Ishikawa (cell line): ENCODE measurements around a stretch of chr14.

GRCh38 chr14:21240899-21241428 is 28.3 kb downstream of the HNRNPC start:
- RRBS = no CpG with 5 or more reads among the region's 9 CpGs

DNA sequence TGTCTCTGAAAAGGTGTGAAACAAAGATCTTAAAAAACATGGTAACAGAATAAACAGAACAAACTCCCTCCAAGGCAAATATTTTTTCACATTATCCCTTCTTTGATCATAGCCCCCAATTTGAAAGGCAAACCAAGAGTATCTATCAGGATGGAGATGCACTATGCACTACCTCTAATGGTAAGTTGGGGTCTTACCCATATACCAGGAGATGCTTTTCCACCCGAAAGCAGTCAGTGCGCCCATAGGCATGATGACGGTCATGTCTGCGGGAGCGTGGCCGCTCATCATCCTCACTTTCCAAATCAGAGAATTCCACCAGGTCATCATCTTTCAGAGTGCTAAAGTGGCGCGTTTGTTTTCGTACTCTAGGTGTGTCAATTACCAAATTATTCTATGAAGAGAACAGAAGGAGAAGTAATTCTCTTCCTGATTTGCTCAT is 16.9 kb upstream of the SUPT16H start:
- RRBS = no CpG with 5 or more reads among the region's 9 CpGs

DNA sequence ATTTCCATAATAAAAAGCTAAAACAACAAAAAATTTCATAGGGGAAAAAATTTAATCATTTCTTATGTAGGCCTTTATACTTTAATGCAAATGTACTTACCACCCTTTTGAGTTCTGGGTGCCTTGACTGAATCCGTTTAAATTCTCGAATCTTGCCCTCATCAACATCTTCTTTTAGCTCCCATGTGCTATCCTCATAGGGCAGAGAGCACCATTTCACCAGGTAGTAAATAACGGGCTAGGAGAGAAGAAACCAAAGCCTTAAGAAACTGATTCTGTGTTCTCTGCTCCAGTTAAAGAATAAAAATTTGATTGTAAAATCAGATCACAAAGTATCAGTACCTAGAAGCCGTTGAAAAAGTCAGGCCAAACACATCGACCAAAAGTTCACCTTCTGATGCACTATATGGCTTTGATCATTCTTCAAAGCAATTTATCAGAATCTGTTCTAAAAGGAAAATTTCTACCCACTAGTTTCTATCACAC is 26.0 kb upstream of the SUPT16H start:
- RRBS = no CpG with 5 or more reads among the region's 5 CpGs

DNA sequence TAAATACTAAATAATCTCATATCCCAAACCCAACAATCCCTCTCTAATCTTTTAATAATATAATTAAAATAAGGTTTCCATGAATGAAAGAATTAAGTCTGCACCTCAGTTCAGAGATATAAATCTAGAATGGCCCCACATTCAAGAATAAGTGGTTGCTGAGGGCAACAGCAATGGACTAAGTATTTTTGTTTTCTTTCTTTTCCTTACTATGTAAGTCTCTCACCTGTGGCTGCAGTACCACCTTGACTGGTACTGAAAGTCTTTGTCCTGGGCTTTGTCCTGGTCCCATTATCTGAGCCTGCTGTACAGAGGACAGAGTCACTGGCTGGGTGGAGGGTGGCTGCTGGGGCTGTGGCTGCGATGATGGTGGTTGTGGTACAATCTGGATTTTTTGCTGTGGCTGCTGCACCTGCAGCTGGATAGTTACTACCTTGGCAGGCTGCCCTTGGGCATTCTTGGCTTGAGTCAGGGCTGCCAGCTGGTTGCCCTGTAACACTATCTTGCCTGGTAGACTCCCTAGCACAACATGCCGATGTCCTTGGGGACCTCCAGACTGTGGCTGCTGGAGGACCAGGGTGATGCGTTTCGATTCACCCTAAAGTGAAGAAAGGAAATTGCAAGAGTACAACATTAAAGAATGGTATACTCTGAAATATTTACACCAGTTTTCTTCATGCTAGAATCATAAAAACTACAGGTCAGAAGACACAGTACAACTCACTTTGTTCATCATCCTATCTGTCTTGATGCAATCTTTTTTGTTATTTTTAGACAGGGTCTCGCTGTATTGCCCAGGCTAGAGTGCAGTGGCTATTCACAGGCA is 27.0 kb downstream of the CHD8 start:
- RRBS = no CpG with 5 or more reads among the region's 5 CpGs

DNA sequence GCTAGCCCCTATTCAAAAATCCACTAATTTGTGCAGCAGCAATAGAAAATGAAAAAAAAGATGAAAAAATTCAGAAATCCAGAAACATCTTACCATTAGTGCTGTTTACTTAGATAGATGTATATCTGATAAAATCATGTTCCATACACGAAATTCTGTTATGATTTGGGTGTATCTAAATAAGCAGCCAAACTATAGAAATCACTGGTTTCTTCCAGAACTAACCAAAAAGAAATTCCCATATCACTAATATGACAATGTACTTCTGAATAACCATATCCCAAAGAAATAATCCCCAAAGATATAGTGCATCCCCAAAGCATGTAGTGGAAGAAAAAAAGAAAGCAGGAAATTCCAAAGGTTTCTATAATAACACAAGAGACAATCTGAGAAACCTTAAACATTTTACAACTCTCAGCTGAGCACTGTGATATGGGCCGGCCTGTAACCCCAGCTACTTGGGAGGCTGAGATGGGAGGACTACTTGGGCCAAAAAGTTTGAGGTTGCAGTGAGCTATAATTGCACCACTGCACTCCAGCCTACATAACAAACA is 5.8 kb downstream of the CHD8 start:
- RRBS = no CpG with 5 or more reads among the region's 2 CpGs

DNA sequence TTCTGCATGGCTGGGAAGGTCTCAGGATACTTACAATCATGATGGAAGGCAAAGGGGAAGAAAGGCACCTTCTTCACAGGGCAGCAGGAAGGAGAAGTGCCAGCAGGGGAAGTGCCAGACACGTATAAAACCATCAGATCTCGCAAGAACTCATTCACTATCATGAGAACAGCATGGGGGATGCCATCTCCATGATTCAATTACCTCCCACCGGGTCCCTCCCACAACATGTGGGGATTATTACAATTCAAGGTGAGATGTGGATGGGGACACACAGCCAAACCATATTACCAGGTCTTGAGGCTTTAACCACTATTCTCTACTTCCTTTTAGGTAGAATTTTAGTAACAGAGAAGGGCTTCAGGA is 40.7 kb upstream of the OR4E1 start:
- RRBS = no CpG with 5 or more reads among the region's 3 CpGs

- RRBS = no CpG with 5 or more reads among the region's 2 CpGs
Measured at GRCh38 chr14:21738528-21738967, 64.9 kb upstream of the OR4E1 start.

- RRBS = no CpG with 5 or more reads among the region's 2 CpGs
Measured at GRCh38 chr14:21868627-21869026, 195.0 kb upstream of the OR4E1 start.

DNA sequence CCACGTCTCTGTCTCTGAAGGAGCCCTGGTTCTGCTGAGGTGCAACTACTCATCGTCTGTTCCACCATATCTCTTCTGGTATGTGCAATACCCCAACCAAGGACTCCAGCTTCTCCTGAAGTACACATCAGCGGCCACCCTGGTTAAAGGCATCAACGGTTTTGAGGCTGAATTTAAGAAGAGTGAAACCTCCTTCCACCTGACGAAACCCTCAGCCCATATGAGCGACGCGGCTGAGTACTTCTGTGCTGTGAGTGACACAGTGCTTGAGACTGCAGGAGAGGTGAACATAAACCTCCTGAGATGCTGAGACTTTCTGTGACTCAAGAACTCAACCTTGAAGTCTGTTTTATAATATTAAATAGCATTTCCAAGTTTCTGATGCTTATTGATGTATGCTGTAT is 221.2 kb upstream of the OR4E1 start:
- RRBS = no CpG with 5 or more reads among the region's 8 CpGs

DNA sequence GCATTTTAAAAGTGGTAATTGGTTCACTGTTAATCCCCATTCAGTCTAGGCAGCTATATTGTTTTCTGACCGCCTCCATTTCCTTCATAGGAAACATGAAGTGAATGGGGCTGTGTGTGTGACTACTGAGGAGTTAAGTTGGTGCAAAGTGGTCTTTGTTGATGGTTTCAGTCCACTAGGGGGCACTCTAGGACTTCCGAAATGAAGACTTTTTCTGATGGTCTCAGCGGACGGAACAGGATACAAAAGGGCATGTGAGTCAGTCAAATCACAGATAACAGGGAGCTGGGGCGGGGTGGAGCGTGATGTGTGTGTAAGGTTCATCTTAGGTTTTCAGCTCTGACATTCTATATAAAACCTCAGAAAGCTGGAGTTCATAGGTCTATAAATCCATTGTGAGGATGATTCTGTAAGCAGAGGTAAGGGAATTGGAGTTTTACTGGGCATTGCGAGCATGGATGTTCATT is 240.2 kb upstream of the OR4E1 start:
- RRBS = no CpG with 5 or more reads among the region's 7 CpGs

DNA sequence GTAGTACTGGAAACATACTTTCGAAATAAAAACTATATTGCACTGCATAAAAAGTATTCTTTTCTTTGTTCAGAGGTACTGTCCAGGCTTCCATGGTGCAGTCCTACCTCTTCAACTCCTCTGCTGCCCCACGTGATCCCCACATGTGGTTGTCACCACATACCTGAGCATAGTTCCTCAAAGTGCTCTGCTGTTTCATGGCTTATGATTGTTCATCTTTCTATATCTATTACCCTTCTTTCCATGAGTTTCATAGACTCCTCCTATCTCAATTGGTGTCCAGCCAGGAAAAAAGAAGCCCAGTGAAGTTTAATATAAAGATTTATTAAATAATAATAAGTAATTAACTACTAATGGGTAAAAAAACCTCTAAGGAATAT is 317.6 kb upstream of the OR4E1 start:
- RRBS = no CpG with 5 or more reads among the region's 2 CpGs

- RRBS = no CpG with 5 or more reads among the region's 11 CpGs
Measured at GRCh38 chr14:22003317-22003917, 329.8 kb upstream of the OR4E1 start.

DNA sequence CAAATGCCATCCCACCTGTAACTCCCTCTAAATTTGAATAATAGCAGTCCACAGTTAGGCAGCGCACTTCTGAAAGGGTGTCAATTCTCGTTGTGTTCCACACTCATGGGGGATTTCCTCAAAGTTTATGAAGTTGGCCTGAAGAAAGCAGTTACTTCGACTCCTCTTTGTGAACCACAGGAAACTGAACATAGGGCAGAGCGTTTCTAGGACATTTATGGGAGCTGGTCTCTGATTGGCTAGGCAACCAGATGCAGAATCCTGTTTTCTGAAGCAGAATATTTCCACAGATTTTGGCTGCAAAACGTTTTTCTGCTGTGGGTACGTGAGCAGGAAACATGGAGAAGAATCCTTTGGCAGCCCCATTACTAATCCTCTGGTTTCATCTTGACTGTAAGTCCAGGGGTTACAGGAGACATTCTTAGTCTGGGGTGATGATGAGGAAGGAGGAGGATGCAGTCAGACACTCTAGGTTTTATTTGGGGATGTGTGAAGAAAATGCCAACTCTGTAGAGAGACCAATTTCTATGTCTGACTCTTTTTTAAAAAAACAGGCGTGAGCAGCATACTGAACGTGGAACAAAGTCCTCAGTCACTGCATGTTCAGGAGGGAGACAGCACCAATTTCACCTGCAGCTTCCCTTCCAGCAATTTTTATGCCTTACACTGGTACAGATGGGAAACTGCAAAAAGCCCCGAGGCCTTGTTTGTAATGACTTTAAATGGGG is 431.6 kb upstream of the OR4E1 start:
- RRBS = no CpG with 5 or more reads among the region's 9 CpGs

GRCh38 chr14:22163052-22163598 is 425.9 kb downstream of the DAD1 start:
- RRBS = no CpG with 5 or more reads among the region's 1 CpG

DNA sequence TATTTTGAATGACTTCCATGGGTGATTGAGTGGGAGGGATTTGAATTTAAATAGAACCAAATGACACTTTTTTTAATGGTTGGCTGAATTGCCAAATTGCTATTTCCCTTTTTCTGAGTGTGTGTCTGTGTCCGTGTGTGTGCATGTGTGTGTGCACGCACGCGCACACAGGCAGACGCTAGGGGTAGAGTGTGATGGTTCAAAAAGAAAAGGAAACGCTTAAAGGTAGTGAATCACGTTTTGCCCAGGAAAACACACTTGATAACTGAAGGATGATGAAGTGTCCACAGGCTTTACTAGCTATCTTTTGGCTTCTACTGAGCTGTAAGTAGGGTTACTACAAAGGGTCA is 362.6 kb downstream of the DAD1 start:
- RRBS = no CpG with 5 or more reads among the region's 7 CpGs

- RRBS = no CpG with 5 or more reads among the region's 23 CpGs
Measured at GRCh38 chr14:22387378-22388265, 201.4 kb downstream of the DAD1 start.

- RRBS = no CpG with 5 or more reads among the region's 4 CpGs
Measured at GRCh38 chr14:22432292-22433033, 156.6 kb downstream of the DAD1 start.

- RRBS = no CpG with 5 or more reads among the region's 11 CpGs
Measured at GRCh38 chr14:22448293-22449309, 140.4 kb downstream of the DAD1 start.

- RRBS = no CpG with 5 or more reads among the region's 2 CpGs
Measured at GRCh38 chr14:22510412-22510761, 78.6 kb downstream of the DAD1 start.

- RRBS = no CpG with 5 or more reads among the region's 3 CpGs
Measured at GRCh38 chr14:22512194-22512929, 76.7 kb downstream of the DAD1 start.